ENCODE data around the gene CDC42EP3.

DNA sequence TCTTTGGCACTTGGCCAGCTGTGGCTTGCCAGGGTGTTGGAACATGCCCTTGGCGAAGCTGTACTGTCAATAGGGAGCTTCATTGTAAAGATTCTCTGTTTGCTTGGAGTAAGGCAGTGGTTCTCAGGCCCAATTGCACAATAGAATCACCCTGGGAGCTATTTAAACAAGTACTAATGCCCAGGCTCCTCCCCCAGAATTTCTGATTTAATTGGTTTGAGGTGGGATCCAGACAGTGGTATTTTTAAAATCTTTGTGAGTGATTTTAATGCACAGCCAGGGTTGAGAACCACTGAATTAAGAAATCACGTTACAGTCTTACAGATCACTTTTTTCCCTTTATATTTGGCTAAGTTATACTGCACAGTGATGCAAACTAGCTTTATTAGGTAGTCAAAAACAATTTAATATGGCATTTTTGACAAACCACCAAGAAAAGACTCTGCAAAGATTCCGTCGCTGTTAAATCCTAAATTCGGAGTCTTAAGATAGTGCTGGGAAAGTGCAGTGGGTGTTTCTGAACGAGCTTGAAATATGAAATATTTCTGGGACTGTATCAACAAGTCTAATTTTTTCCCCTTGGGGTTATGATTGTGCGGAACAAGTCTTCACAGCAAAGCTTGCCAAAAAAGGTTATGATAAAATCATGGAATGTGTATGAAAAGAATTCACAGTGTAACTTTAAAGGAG is 78.0 kb downstream of the CRIM1 start:
- PRO-cap = no peak

DNA sequence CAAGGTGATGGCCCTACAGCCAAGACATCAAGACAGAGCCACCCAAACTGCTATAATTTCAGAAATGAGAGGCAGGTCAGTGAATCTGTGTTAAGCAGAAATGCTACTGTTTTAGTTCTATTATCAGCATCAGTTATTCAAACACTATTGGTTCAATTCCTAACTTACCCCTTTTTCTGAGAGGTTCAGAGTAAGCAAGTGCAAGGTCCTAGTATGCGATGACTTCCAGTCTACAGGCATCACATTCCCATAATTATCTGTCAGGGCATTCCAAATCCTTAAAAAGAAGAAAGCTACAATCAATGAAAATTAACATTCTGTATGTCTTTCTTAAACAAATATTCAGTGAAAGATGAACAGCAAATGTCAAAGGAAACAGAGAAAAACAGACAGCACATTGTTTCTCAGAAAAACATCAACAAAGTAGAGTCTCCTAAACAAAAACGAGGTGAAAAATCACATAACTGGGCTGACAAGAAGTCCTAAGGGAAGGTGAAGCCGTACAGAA is 7.2 kb downstream of the FEZ2 start:
- PRO-cap = no peak

GRCh38 chr2:36699004-36699322 is 2.5 kb downstream of the VIT start:
- PRO-cap = no peak

DNA sequence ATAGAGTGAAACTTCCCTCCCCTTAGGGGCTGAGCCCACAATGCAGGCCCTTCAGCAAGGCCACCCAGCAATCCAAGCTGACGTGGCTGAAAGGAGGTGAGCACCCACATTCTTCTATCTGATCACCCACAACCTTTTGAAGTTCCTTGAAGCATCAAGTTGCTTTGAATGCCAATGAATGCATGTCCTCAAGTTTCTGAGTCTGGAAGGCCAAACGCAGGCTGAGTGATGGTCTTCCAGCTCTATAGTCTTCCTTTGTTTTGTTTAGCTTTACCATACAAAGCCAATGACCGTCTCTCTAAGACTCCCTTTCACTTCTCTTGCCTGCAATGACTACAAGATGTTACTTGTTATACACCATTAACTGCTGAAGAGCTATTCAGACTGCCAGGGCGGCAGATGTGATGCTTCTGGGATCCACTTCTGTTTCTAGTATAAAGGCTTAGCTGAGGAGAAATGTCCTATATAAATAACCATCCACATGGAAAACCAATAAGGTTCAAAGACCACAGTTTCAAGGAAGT is 124.3 kb downstream of the VIT start:
- PRO-cap = no peak

DNA sequence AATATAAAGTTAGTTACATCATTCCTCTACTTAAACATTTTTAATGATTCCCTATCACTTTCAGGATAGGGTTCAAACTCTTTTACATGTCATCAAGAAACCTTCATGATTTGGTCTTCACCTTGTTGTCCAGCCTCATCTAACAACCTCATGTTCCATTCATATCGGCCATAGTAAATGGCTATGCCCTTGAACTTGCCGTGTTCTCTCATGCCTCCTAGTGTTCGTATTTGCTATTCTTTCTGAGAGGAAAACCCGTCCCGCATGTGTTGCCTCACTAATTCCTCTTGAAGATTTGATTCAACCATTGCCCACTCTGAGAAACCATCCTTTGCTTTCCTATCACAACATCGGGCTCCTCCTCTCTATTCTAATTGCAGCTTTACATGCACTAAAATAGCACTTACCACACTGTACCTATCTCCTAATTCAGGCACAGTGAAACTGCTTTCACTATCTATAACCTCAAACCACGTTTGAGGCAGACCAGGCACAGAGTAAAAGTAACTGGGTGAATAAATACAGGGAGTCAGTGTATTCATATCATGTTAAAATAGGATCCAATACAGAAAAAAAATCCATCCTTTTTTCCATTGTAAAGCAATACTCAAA is 38.8 kb upstream of the STRN start:
- PRO-cap = no peak

GRCh38 chr2:37454832-37455555 is 110.6 kb downstream of the QPCT start:
- PRO-cap = no peak

DNA sequence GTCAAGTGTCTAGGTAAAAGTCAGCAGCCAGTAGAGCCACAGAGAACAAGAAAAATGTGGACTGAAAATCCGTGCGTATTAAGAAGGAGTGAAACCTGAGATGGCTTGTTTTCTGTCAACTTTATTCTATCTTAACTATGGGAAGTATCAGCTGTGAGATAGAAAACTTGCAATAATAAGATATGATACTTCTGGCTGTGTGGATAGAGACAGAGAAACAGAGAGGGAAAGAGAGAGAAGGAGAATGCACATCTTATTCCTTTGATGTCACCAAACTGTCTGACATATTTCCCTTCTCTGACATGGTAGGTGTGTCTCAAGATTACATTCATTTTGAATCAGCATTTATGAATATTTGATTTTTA is 69.5 kb downstream of the CDC42EP3 start:
- PRO-cap = no peak

- PRO-cap = no peak
Measured at GRCh38 chr2:37615665-37616189, 55.7 kb downstream of the CDC42EP3 start.

GRCh38 chr2:37654913-37655382 is 16.5 kb downstream of the CDC42EP3 start:
- PRO-cap = no peak

- PRO-cap = no peak
Measured at GRCh38 chr2:37665942-37666621, 5.4 kb downstream of the CDC42EP3 start.

- PRO-cap = bidirectional peak, plus-strand start at chr2:37671723, minus-strand start at chr2:37671670
Measured at GRCh38 chr2:37671291-37671879, at the start of gene CDC42EP3. CDC42EP3 (minus strand) TSS chr2:37671642.

GRCh38 chr2:37780994-37781379 is 109.5 kb upstream of the CDC42EP3 start:
- PRO-cap = no peak

- PRO-cap = no peak
Measured at GRCh38 chr2:38070300-38071034, 5.5 kb downstream of the CYP1B1 start.

GRCh38 chr2:38071423-38071911 is 4.5 kb downstream of the CYP1B1 start:
- PRO-cap = no peak

- PRO-cap = unidirectional peak, minus-strand start at chr2:38073662; unidirectional peak, minus-strand start at chr2:38073726
Measured at GRCh38 chr2:38073050-38073803, 2.7 kb downstream of the CYP1B1 start.

GRCh38 chr2:38109353-38110338 is 33.7 kb upstream of the CYP1B1 start:
- PRO-cap = no peak

DNA sequence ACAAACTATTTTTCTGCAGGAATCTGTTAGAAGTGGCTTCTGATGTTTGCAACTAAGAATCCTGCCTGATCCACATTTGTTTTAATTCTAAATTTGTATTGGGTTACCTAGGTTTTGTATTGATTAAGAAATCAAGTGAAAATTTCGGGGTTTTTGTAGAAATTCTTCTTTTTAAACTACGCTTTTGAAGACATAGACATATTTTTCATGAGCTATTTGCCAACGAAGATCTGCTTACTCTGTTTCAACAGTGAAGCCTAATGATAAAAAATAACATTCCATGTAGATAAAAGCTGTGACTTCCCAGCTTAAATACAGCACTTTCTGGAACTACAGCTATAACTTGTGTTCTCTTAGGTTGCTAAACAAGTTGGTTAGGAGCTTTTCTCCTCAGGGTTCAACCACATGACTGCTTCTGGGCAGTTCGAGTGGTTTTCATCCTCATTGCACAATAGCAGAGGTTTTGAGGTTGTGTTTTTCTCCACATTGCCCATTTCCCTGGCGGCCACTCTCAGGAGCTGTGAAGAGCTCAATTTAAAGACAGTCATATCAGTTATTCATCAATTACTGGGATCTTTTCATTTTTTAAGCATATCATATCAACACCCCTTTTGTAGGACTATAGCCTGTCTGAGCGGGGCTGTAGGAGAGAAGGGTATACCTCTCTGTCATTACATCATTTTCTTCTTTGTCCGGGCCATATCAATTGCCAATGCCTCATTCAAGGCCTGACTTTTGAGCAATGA is 102.1 kb upstream of the CYP1B1 start:
- PRO-cap = no peak

DNA sequence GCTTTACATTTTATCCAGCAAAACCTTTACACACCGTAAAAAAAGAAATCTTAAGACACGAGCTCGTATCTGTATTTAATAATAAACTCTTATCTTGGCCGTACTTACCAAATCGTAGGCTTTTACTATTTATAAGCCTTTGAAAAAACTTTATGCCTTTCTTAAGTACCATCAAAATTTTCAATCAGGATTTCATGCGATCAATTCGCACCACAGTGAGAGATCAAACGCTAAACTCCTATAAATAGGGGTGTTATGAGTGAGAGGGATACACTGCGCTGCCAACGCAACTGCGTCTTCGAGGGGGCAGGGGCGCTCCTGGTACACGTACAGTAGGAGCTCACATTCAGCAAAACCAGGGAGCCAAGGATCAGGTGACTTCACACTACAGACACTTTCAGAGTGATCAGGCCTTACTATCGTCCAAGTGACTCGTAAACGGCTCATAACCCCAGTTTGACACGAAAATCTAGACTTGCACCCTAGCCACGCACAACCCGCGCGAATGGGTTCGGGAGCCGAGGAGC is 1.0 kb downstream of the ATL2 start:
- PRO-cap = unidirectional peak, plus-strand start at position 295 of the sequence; unidirectional peak, plus-strand start at position 352 of the sequence

- PRO-cap = no peak
Measured at GRCh38 chr2:38437985-38438517, 61.0 kb upstream of the ATL2 start.

GRCh38 chr2:38534864-38535820 is 67.6 kb downstream of the HNRNPLL start:
- PRO-cap = no peak